ENCODE measurements around a stretch of chrX.

GRCh38 chrX:9538555-9539018 is 73.7 kb downstream of the TBL1X start:
- PRO-cap, result no peak

- PRO-cap, result no peak
These were observed 47.1 kb downstream of the GPR143 start for GRCh38 chrX:9718164-9719398.

GRCh38 chrX:9787376-9787802 is 1.2 kb downstream of the SHROOM2 start:
- PRO-cap, result no peak

- PRO-cap, result no peak
These were observed 70.8 kb upstream of the CLDN34 start for GRCh38 chrX:9896307-9896745.

GRCh38 chrX:9927951-9928499 is 39.1 kb upstream of the CLDN34 start:
- PRO-cap, result no peak

DNA sequence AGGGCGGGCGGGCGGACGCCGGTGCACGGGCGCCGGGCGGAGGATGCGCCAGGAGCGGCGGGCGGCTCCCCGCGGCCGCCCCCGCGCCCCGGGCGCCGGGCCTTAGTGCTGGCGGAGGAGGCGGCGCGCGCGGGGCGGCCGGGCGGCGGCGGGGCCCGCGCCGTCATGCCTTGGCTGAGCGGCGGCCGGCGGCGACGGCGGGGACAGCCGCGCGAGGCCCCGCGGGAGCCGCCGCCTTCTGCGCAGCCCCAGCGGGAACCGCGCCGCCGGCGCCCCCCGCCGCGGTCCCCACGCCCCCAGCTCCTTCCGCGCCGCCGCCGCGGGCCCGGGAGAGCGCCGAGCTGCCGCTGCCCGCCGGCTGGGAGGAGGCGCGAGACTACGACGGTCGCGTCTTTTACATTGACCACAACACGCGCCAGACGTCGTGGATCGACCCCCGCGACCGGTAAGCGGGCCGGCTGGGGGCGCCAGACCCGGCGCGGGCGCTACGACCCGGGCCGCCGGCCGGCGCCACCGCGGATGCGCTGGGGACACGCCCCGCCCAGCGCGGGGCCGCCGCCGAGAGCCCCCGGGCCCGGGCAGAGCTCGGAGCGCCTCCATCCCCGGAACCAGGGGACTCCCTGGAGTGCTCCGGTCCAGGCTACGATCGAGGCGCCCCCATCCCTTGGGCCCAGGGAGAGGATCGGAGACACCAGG is 48.4 kb downstream of the CLDN34 start:
- PRO-cap, result bidirectional peak, plus-strand start at position 580 of the sequence, minus-strand start at position 312 of the sequence

- PRO-cap, result no peak
These were observed 30.8 kb upstream of the CLCN4 start for GRCh38 chrX:10125932-10126394.

DNA sequence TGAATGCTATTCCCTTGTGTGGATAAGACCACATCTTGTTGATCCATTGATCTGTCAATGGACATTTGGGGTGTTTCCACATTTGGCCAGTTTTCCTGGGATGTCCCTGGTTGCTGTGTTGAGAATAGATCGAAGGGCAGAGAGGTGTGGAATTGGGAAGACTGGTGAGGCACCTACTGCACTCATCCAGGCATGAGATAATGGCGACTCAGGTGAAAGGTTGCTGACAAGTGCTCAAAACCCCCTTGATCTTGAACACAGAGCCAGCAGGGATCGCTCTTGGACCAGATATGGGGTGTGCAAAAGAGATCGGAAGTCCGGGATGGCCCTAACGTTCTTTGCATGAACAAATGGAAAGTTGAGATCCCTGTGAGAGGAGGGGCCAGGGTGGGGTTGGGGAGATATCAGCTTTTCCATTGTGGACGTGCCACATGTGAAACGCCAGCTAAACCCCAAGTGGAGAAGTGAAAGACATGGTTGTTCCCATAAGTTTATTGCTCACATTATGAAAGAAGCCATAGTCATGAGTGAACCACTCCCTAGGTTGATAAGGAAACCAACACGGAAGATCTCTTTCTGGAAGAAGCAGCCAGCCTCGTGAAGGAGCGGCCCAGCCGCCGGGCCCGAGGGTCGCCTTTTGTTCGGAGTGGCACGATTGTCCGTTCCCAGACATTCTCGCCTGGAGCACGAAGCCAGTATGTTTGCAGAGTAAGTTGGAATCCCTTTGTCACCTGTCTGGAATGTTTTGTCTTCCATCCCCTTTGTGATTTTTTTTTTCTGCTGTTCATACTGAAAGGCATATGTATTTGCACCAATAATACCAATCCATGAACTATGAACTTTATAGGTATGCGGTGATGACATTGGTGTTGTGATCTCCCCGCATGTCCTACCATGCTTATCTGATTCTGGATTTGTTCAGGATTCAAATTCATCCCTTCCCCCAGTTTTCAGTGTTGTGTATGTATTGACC is 22.6 kb upstream of the CLCN4 start:
- PRO-cap, result no peak

GRCh38 chrX:10618930-10619140 is 1.6 kb downstream of the MID1 start:
- PRO-cap, result unidirectional peak, minus-strand start at chrX:10619089

GRCh38 chrX:11135122-11135838 is 24.1 kb downstream of the HCCS start:
- PRO-cap, result no peak

GRCh38 chrX:11203937-11204541 is 89.2 kb upstream of the AMELX start:
- PRO-cap, result no peak

DNA sequence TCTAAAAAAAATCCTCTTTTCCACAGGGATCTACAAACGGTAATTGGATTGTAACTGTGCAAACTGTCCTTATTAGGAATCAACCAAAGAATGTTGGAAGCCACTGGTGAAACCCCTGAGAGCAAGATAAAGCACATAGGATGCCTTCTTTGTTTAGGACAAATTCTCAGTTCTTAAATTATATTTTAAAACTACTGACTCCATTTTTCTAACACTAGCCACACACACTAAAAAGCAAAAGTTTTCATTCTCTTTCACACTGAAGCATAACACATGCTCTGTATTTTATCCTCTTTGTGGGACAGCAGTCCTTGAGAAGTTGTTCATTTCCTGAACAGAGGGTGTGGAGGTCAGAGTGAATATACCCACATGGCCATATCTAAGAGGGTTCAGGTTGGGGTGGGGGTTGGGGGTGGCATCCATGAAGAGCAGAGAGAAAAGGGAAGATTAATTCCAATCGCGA is 27.0 kb upstream of the AMELX start:
- PRO-cap, result no peak

DNA sequence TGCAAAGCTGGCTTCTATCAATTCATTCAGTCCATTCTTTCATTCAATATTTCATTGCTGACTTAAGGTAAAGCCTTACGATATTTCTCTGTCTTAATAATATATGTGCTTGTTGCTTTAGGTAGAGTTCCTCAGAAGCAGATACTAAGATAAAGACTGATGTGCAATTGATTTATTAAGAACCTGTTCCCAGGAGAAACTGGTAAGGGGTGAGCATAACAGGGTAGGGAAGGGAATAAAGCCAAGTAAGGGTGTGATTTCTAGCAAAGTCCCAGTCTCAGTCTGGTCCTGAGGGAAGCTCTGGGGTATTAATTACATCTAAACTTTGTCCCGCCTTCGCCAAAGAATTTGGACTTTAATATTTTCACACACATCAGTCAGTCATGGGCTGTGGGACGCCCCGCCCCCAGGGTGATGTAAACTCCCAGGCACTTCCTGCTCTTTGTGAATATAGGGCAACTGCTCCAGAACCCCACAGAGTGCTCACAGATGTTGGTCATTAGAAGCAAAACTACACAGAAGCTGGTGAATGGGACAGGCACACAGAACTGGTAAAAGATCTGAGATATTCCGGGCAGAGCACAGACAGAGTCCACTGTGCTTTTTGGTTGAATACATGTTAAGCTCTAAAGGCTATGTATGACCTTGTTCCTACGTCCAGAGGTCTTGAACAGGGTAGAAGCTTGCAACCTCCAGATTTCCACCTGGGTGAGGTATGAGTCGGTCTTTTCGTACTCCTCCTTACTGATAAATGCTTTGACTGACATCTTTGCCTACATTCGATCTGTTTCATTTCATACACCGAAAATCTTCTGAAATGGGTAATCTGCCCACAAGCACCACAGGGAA is 144.3 kb downstream of the AMELX start:
- PRO-cap, result no peak

DNA sequence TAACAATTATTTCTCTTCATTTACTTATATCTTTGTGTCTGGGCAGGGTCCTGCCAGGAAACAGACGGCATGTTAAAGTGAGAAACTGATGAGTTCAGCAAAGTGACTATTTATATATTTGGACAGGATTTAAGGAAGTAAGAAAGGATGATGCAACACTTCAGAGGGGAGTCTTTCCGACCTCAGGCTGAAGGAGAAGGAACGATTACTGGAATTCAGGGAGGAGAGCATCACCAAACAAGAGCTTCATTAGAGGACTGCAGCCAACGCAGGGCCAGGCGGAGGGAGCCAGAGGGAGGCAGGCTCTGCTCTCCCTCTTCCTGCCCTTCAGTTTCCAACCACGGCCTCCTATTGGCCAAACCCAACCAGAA is 1.5 kb upstream of the TLR7 start:
- PRO-cap, result no peak

DNA sequence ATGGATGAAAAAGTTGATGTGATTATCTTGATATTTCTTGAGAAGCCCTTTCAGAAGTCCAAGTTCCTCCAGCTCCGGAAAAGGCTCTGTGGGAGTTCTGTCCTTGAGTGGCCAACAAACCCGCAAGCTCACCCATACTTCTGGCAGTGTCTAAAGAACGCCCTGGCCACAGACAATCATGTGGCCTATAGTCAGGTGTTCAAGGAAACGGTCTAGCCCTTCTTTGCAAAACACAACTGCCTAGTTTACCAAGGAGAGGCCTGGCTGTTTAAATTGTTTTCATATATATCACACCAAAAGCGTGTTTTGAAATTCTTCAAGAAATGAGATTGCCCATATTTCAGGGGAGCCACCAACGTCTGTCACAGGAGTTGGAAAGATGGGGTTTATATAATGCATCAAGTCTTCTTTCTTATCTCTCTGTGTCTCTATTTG is 18.0 kb upstream of the TLR8 start:
- PRO-cap, result no peak

- PRO-cap, result no peak
These were observed 18.8 kb upstream of the TMSB4X start for GRCh38 chrX:12955720-12956848.

GRCh38 chrX:12978954-12979567 is 4.2 kb downstream of the TMSB4X start:
- PRO-cap, result no peak

DNA sequence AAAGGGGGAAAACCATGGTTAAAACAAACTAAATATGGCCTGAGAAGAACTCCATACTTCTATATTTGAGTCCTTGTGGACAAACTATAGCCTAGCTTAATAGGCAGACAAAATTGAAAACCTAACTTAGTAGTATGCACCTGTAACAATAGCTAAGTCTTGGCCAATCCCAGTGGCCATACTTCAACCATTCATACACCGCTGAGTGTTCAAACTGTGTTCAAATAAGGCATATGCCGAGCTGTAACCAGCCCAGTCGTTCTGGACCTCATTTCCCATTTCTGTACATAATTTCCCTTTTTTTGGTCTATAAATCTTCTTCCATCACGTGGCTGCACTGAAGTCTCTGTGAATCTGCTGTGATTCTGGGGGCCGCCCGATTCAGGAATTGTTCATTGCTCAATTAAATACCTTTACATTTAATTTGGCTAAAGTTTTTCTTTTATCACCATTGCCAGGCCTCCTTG is 27.8 kb downstream of the FAM9C start:
- PRO-cap, result no peak

DNA sequence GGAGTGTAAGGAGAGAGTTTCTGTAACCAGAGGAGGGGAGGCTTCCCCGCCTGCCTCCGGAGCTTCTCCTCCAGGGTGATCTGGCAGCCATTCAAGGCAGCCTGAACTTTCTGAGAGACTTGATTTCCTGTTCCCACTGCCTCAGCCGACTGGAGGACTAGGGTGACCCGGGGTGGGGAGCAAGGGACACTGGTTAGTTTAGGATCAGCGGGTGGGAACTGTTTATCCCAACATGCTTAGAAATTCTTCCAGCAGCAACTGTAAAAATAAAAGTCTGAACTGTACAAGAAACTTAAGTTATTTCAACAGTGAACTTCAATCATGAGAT is 15.0 kb downstream of the FAM9C start:
- PRO-cap, result no peak

- PRO-cap, result no peak
These were observed 30.2 kb upstream of the FAM9C start for GRCh38 chrX:13074582-13075048.